ENCODE results near the gene A4GALT.

DNA sequence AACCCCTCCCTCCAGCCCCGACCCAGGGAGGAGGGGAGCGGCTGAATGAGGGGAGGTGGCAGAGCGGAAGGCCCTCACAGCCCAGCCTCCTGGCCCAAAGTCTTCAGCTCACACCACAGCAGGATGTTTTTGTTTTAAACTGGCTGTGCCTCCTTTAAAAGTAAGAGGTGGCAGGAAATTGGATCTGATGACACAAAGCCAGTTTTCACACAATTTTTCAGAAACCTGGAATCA lies 44.3 kb upstream of the TCF20 start:
- RRBS = no CpG with 5 or more reads among the region's 3 CpGs

GRCh38 chr22:42412609-42413526 lies 19.3 kb downstream of the NFAM1 start:
- RRBS = no CpG with 5 or more reads among the region's 19 CpGs

DNA sequence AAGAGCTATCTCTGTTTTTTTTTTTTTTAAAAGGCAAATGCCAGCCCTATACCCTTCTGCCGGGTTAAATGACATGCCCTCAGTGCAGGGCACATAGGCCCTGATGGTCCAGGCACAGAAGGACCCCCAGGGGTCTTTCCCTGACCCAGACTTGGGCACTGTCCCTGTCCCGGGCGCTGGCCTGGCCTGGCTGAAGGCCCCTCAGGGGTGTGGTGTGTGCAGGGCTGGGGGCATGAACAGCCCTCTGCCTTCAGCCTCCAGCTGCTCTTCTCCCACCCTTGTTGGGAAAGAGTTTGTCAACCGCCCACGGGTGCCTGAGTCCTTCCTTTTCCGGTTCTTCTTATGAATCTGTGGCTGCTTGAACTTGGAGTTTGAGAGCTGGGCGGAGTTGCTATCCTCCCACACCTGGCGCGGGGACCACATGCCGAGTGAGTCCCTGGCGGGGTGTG lies 13.5 kb downstream of the NFAM1 start:
- RRBS = 82% methylated on average over 2 of the region's 11 CpGs

- RRBS = 5% methylated on average over 7 of the region's 41 CpGs
Observed at GRCh38 chr22:42437379-42438375, 5.5 kb upstream of the NFAM1 start.

GRCh38 chr22:42459721-42460146 lies 27.5 kb upstream of the NFAM1 start:
- RRBS = no CpG with 5 or more reads among the region's 8 CpGs

DNA sequence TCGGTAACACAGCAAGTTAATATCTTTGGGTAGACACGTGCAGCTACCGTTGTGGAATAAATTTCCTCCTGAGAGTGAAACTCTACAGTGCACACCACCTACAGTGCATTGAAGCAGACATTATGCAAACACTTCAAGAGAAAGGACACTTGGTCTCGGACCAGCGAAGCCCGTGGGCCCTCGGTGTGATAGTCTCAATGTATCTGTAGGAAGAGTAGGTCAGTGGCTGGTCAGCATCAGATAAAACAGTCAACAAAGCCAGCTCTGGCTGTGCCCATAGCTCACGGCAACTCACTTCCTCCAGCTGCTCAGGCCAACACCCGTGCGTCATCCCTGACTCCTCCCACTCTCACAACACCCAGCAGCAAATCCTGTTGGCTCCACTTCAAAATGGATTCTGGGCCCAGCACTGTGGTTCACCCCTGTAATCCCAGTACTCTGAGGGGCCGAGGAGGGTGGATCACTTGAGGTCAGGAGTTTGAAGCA lies 14.4 kb upstream of the SERHL2 start:
- RRBS = no CpG with 5 or more reads among the region's 11 CpGs

DNA sequence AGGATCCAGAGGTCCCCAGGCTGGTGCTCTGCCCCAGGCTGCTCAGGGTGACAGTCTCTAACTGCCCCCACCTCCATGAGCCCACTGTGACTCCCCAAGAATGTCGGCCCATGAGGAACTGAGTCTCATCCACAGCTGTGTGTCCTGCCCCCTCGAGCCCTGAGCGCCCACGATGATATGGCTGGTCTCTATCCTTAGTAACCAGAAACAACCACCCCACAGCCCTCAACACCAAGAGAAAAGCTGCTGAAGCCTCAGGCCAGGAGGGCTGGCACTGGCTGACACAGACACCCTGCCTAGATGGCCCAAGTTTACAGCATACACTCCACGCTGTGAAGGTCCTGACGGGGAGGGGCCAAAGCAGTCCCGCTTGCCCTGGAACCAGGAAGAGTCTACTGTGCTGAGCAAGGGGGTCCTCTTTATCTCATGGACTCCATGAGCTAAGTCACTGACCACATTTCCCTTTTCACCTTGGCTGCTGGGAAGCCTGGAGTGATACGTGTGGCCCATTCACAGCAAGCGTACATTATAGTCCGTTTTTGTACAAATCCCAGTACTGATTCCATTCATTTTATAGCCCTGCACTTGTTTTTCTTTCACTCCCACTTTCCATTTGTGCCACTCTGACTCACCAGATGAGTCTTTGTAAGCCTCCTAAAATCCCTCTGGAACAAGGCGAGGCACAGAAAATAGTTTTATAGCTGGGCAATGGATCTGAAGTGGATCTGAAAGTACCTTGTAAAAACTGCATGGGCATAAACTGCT lies 5.9 kb upstream of the POLDIP3 start:
- RRBS = no CpG with 5 or more reads among the region's 11 CpGs

DNA sequence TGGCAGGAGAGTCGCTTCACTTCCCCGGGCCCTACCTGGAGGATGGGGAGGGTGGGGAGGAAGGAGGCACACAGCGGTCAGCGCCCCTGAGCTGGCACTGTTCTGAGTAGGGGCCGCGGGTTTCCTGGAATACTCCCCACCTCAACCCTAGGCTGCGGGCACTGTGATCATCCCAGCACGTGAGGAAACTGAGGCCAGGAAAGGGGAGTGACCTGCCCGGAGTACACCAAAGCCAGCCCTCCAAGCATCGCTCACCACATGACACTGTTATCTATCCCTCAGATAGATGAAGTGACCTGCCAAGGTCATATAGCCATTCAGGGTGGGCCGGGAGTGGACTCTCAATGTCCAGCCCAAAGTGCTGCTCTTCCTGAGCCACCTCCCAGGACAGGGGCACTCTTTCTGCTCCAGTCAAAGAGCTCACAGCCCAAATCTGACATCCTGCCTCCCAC lies 3.4 kb upstream of the ATP5MGL start:
- RRBS = 92% methylated on average over 3 of the region's 11 CpGs

DNA sequence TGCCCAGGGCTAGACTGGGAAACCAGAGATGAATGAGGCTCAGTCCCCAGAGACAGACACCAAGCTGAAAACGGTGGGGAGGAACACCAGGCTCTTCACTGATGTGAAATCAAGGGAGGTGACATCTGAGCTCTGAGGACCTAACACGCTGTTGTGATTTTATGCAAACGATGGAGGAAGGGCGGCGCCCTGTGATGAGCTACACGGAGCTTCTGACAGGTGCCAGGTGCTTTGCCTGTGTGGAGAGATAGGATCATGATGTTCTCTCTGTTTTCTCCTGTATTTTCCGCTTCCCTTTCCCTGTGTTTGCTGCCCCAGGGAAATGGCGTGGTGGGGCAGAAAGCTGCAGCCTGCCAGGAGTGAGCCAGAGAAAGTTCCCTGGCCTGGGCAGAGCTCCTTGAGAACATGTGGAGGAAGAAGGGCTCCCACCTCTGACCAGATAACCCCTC lies 6.6 kb upstream of the CYB5R3 start:
- RRBS = no CpG with 5 or more reads among the region's 8 CpGs

GRCh38 chr22:42720710-42721121 lies at the start of gene A4GALT:
Gene A4GALT (minus strand): TSS chr22:42720870.
- RRBS = 4% methylated on average over 15 of the region's 57 CpGs

GRCh38 chr22:42759204-42759703 lies 38.6 kb upstream of the A4GALT start:
- RRBS = no CpG with 5 or more reads among the region's 24 CpGs

DNA sequence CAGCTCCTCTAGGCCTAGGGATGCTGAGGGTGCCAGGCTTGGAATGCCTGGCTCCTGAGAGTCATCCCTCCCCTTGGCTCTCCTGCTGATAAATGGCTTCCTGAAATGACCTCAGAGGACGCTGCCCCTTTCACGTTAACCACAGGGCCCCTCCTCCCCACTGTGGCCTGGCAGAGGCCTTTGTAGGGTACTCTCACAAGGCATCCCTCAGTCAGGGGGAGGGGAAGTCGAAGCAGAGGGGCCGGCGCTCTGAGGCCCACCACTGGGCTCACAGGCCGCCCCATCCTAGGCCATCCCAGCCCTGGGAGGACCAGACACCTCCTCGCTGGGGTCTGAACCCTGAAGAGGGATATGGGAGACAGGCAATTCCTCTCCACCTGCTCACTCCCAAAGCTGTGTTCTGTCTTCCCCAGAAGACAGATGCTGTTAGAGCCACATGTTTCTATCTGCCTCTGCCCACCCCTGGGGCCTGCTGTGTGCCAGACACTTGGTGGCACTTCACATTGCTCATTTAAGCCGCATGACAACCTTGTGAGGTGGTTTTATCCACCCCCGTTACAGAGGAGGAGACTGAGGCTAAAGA lies 50.9 kb downstream of the ARFGAP3 start:
- RRBS = no CpG with 5 or more reads among the region's 9 CpGs

DNA sequence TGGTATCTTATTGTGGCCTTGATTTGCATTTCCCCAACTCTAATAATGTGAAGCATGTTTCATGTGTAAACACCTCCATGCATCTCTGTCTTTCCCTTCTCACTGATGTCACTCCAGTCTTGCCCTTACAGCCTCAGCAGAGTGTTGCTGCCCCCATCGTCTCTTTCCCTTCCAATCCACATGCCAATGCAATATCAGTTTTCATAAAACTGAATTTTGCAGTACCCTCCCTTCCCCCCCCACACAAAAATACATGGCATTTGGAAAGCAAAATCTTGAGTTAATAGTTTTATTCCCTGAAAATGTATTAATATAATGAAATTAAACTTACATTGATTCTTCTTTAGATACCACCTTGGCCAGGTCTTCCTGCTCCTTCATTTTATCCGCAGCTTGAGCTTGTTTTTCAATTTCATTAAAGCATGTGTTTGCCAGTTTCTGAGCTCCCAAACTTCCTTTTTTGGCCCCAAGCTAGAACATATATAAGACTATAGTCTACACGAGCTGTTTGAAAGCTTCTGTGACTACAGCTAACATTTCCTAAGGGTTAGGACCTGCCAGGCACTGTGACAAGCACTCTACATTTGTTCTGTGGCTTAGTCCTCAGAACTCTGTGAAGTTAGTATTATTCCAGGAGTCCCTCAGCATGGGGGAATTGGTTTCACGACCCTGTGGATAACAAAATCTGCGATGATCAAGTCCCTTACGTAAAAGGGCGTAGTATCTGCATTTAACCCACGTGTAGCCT lies 35.0 kb downstream of the ARFGAP3 start:
- RRBS = no CpG with 5 or more reads among the region's 8 CpGs

DNA sequence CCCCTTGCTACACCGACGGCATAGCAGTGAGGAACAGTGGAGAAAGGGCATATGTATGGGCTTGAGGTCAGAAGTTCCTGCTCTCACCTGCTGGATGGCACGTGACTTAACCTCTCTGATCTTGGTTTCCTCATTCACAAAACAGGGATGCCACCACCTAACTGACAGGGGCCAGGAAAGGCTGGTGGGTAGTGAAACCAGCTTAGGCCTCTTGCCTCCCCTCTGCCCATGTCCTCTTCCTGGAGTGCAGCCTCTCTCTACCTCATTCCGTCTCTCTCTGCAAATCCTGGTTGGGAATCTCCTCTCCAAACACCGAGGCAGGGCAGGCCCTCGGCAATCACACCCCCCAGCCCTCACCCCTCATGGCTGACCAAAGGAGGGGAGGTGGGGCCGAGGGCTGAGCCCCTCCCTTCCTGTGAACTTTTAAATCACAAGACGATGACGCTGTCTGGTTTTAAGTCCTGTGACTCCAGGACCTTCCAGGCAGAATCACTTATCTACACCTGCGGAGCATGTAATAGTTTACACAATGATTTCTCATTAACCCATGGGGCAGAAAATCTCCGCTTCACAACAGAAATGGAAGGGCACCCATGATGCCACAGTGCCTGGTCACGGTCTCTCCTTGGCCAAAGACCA lies 30.3 kb upstream of the ARFGAP3 start:
- RRBS = no CpG with 5 or more reads among the region's 12 CpGs

DNA sequence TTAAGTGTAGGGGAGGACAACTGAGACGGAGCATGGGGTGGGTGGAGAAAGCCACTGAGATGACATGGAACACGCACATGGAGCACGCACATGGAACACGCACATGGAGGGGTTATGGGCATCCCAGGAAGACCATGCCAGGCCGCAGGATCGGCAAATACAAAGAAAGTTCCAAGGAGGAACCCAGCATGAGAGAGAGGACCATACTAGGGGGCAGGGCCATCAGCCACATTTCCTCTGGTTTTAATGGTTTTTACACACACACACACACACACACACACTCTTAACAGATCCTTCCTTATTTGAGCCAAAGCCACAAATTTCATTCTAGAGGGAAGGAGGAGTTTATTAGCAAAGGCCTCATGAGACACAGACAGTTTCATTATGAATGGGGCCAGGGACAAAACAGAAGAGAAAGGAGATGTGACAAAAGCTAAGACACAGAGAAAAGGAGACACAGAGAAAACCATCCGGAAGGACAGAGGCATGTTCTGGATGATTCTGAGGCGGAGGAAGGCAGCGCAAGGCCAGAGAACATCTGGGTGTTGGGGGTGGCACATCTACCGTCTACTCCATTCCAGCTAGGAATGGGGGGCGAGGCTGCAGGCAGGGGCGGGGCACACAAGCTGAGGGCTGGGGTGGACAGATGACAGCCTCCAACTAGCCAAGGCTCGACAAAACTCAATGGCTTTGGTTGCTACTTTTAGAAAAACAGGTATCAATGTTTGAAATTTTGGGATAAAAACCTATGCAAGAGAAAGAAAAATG lies 32.2 kb upstream of the ARFGAP3 start:
- RRBS = no CpG with 5 or more reads among the region's 13 CpGs

GRCh38 chr22:42890880-42891330 lies 33.8 kb upstream of the ARFGAP3 start:
- RRBS = no CpG with 5 or more reads among the region's 15 CpGs

DNA sequence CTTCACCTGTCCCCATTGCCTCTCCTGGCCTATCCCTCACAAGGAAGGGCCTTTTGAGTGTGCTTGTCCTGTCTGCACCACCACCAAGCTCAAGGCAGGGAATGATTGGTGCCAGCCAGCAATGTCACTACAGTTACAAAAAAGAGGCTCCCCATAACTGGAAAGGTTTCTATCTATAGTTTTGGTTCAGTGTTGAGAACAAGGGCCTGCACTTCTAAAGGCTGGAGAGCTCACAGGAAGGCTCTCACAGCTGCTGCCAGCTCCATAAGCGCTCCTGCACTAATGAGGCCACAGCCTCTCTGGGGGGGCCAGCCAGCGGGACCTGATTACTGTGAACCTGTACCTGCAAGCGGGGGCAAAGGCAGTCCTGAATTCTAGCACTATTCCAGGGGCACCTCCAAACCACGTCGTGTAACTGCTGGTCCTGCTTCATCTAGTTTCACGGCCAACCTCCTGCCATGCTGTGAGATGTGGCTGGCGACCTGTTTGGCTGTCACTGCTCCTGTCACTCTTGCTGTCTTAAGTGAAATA lies 53.1 kb upstream of the ARFGAP3 start:
- RRBS = no CpG with 5 or more reads among the region's 7 CpGs

DNA sequence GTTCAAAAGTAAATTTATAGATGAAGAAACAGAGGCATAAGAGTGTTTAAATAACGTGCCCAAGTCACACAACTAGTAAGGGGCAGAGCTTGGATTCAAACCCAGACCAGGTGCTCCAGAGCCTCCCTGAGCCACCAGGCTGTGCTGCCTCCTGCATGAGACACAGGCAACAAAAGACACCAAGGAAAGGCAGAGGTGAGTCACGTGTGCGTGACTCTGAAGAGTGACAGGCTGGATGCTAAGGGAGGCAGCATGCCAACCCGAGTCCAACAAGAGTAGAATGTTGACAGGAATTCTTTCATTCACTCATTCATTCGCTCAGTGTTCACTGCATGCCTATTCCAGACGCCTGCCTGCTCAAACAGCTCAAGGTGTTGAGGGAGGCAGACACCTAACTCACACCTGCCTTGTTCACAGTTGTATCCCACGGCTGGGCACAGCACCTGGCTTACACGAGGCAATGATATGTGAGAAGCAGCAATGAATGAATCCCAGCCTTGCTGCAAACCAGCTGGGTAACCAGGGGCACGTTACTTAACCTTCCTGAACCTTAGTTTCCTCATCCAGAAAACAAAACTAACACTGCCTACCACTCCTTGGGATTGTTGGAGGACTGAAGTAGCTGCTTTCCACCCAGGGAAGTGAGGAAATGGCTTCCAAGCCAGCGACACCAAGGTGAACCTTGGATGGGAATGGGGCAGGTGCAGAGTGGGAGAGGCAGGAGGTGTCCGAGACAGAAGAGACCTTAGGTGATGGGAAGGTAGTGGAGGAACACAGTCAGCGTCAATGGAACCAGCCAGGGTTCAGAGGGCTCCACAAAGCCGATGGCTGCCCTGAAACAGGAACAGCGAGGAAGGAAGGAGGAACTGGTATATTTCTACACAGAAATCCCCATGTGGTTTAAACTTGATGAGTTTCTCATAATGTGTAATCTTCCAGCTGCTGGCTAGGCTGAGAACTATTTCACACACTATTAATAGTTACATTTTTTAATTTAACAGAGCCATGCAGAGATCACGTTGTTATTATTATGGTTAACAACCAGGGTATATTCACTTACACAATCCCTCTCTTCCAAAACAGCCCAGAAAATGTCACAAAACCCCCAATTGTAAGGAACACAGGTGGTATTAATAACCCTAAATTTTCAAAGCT lies 74.0 kb upstream of the ARFGAP3 start:
- RRBS = no CpG with 5 or more reads among the region's 15 CpGs

DNA sequence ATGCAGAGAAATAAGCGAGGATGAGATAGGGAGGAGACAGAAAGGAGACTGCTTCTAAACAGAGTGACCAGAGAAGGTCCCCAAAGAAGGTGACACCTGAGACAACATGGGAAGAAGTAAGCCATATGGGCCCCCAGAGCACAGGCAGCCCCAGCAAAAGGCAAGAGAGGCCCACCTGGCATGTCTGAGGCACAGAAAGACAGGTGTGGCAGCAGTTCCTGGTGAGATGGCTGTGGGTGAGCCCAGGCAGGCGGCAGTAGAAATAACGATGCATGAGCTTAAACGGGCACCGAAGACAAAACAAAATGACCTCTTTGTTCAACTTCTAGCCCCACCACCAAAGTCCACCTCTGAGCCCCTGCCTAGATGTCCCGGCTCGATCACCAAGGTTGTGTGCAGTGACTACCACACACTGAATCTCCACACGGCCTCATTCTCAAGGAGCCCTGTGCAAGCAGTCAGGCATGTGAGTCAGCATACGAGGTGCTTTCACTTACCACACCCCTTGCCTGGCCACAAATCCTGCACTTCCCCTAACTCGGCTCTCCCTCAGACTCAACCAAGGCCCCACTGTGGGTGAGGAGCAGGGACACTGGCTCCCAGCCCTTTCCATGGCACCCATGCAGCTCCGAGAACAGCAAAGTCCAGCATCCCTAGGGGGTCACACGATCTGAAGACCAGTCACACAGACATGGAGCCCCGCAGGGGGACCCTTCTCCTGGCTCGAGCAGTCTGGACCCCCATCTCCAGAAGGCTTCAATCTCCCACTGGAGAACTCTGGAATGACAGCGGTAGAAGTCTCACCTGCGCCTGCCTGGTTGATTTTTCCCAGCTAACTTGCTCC lies 77.6 kb downstream of the PACSIN2 start:
- RRBS = no CpG with 5 or more reads among the region's 16 CpGs

- RRBS = no CpG with 5 or more reads among the region's 13 CpGs
Observed at GRCh38 chr22:42994822-42995680, 19.9 kb downstream of the PACSIN2 start.